HEK293 (cell line): ENCODE measurements around a stretch of chr4.

GRCh38 chr4:41258028-41258502 is 1.3 kb downstream of the UCHL1 start:
- PRO-cap: no peak
- RRBS, 2 experiments: no CpG with 5 or more reads among the region's 8 CpGs

GRCh38 chr4:41267773-41268673 is 11.3 kb downstream of the UCHL1 start:
- PRO-cap: no peak
- RRBS, 2 experiments: no CpG with 5 or more reads among the region's 8 CpGs

DNA sequence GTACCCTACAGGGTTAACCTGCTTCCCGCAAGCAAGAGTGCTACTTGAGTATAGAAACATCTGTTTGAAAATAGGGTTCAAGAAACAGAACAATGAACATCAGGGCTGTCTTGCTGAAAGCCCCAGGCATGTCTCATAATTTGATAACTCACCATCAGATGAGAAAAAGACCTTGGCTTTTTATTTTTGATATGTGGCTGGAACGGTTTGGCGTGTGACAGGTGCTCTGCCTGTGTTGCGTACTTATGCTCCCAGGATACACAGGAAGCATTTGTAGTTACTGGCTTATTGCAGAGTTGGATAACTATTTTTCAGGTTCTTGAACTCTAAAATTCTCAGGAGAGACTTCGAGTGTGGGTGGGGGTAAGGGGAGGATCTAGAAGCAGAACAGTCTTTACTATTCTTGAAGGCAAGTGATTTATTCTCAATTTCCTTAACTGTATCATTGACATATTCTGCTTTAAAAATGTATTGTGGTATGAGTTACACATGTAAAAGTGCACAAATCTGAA is 105.5 kb downstream of the UCHL1 start:
- PRO-cap: no peak
- RRBS, 2 experiments: no CpG with 5 or more reads among the region's 5 CpGs

GRCh38 chr4:41612475-41613238 is 74.7 kb downstream of the LIMCH1 start:
- PRO-cap: no peak
- RRBS, 2 experiments: no CpG with 5 or more reads among the region's 9 CpGs

- PRO-cap: no peak
- RRBS, 2 experiments: no CpG with 5 or more reads among the region's 1 CpG
Observed at GRCh38 chr4:41959613-41960198, 21.9 kb upstream of the DCAF4L1 start.

DNA sequence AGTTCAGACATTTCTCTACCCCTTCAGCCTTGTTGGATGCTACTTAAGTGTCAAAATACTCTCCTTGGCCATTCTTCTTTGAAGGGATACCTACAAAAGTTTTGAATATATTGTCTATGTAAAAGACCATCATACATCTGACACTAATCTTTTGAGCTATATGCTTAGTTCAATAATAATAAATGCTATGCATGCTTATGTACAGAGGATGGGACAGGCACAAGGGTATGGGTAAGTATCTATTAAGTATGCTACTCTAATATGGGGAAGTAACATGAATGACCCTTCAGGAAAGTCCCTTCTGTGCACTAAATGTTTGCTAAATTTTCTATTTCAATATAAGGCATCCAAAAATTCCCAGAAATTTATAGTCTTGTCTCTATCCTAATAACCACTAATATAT is 19.1 kb downstream of the ATP8A1 start:
- PRO-cap: no peak

- PRO-cap: no peak
Observed at GRCh38 chr4:43300675-43300874, 408.1 kb downstream of the GRXCR1 start.

- PRO-cap: bidirectional peak, plus-strand start at chr4:44447444, minus-strand start at chr4:44447613; bidirectional peak, plus-strand start at chr4:44448387, minus-strand start at chr4:44447842
- RRBS, 2 experiments: 3 to 12% methylated on average over 56 to 63 of the region's 122 CpGs
Observed at GRCh38 chr4:44447216-44448432, 985 bp downstream of the KCTD8 start.

GRCh38 chr4:44765023-44765258 is 38.6 kb upstream of the GNPDA2 start:
- PRO-cap: no peak
- RRBS, 2 experiments: no CpG with 5 or more reads among the region's 2 CpGs

DNA sequence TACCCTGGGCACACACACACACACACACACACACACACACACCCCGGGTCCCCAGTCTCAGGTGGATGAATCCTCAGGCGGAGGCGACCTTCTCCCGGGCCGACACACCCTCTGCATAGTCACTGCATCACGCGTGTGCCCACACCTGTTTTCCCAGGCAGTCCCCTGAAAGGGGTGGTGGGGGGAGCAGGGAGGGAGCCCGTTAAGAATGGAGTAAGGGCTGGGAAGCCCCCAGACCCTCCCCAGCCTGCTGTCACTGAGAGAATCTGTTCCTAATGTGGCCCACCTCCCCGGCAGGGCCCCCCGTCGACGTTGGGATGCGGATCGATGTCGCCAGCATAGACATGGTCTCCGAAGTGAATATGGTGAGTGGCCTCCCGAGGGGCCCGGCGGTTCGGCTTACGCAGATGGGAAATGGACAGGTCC is 766 bp downstream of the GABRB1 start:
- PRO-cap: no peak
- RRBS, 2 experiments: 1 to 4% methylated on average over 12 of the region's 21 CpGs

GRCh38 chr4:47577709-47578335 is 92.7 kb downstream of the ATP10D start:
- PRO-cap: no peak
- RRBS, 2 experiments: no CpG with 5 or more reads among the region's 5 CpGs

- PRO-cap: no peak
- RRBS, 2 experiments: no CpG with 5 or more reads among the region's 4 CpGs
Observed at GRCh38 chr4:47839059-47839457, 1.2 kb upstream of the CORIN start.

GRCh38 chr4:47930927-47931479 is 16.6 kb upstream of the NFXL1 start:
- PRO-cap: no peak
- RRBS, 2 experiments: no CpG with 5 or more reads among the region's 2 CpGs

DNA sequence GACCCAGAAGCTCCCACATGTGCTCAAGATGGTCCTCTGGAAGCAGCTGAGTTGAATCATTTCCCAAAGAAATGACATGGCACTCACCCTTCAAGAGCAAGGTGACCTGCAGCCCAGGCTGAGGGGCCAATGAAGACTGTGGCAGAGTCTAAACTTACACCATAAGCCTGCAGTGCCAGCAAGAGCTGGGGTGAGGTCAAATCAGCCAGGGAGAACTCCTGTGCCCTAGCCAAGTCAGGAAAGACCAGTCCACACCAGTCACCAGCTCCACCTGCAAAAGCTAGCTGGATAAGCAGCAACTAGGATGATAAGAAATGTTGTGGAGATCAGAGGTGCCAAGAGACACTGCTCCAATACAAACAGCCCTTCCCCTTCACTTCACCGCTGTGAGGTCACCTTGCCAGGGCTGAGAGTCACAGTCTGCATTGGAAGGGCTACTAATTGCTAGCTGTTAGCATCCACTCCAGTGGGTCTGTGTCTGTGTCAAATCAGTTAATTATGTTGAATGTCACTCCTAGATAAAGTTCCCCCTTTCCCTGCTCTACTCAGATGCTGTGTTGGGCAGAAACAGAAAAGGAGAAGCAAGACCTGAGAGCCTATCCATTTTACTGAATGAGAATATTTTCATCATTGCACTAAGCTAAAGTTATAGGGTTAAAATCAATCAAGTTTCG is 31.4 kb downstream of the NIPAL1 start:
- PRO-cap: no peak
- RRBS, 2 experiments: no CpG with 5 or more reads among the region's 2 CpGs

- PRO-cap: no peak
- RRBS, 2 experiments: no CpG with 5 or more reads among the region's 3 CpGs
Observed at GRCh38 chr4:48079863-48080384, 54.1 kb downstream of the TXK start.

DNA sequence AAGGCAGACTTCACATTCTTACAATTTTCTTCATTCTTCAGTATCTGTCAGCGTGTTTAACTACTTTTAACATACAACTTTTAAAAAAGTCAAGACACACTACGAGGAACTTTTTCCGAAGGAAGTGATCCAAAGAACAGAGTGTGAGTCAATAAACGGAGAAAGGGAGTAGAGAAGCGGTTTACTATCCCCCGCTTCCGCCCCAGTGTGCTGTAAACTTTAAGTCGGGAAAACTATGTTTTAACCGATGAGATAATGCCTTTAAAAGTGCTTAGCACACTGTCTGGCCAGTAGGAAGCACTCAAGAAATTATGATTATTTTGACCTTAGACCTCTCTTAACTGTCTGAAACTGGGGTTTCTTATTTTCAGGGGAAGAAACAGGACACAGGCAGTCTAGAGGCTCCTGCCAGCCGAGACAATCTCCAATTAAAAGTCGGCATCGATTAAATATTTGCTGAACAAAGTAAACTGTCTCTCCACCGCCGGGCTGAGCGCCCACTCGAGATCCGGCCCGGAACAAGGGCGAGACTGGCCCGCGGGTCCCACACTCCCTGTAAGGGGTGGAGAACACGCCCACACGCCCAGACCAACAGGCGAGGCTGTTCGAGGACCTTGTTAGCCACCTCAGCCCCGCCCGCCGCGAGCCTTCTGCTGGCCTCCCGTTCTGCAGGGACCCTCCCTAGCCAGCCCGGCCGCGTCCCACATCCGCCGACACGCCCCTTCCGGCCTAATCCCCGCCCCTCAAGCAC is 563 bp upstream of the SLAIN2 start:
- PRO-cap: bidirectional peak, plus-strand start outside the sequence, minus-strand start at position 652 of the sequence
- RRBS, 2 experiments: no CpG with 5 or more reads among the region's 38 CpGs

DNA sequence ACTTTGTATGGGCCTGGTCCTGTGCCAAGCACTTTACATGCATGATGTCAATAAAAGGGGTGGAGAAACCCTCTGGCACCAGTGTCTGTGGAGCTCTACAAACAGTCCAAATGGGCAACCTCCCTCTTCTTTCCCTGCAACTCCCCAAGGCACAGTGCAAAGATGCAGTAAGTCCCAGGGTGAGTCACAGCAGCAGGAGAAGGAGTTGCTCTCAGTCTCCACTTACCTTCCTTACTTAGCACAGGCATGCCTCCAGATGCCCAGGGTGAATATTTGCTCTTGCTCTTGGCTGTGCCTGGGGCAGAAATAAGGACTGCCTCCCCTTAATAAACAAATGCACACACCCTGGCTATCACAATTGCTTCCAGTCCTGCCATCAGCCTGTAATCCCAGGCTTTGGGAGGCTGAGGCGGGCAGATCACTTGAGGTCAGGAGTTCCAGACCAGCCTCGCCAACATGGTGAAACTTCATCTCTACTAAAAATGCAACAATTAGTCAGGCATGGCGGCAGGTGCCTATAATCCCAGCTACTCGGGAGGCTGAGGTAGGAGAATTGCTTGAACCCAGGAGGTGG is 4.2 kb downstream of the OCIAD2 start:
- PRO-cap: no peak
- RRBS, 2 experiments: no CpG with 5 or more reads among the region's 4 CpGs

DNA sequence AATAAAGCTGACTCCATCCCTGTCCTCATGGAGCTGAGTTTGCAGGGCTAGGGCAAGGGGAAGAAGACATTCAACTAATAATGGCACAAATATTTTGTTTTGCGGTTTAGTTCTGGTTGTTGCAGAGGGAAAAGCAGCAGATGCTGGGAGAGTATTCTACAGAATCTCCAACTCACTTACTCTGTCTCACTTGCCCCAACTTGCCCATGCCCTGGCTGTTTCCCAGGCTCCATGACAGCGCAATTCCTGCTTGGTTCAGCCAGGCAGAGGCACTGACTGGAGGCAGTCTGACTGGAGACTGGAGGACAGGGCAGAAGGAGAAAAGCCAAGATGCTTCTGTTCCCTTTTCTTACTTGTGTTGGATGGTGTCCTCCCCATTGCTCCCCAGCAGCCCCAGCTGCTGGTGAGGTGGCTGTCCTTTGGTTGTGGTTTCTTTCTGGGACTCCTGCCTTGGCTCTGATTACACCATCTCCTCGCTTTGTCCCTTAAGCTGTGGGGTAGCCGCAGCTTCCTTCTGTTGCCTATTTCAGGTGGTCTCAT is 24.4 kb upstream of the RASL11B start:
- PRO-cap: no peak
- RRBS, 2 experiments: no CpG with 5 or more reads among the region's 4 CpGs

GRCh38 chr4:52863054-52863573 is 997 bp downstream of the RASL11B start:
- PRO-cap: no peak
- RRBS, 2 experiments: no CpG with 5 or more reads among the region's 11 CpGs

DNA sequence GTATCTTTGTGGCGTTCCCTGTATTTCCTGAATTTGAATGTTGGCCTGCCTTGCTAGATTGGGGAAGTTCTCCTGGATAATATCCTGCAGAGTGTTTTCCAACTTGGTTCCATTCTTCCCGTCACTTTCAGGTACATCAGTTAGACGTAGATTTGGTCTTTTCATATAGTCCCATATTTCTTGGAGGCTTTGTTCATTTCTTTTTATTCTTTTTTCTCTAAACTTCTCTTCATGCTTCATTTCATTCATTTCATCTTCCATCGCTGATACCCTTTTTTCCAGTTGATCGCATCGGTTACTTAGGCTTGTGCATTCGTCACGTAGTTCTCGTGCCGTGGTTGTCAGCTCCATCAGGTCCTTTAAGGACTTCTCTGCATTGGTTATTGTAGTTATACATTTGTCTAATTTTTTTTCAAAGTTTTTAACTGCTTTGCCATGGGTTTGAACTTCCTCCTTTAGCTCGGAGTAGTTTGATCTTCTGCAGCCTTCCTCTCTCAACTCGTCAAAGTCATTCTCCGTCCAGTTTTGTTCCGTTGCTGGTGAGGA is 37.6 kb downstream of the RASL11B start:
- PRO-cap: no peak
- RRBS, 2 experiments: no CpG with 5 or more reads among the region's 14 CpGs